ENCODE results near the genes COTL1 and KLHL36.

DNA sequence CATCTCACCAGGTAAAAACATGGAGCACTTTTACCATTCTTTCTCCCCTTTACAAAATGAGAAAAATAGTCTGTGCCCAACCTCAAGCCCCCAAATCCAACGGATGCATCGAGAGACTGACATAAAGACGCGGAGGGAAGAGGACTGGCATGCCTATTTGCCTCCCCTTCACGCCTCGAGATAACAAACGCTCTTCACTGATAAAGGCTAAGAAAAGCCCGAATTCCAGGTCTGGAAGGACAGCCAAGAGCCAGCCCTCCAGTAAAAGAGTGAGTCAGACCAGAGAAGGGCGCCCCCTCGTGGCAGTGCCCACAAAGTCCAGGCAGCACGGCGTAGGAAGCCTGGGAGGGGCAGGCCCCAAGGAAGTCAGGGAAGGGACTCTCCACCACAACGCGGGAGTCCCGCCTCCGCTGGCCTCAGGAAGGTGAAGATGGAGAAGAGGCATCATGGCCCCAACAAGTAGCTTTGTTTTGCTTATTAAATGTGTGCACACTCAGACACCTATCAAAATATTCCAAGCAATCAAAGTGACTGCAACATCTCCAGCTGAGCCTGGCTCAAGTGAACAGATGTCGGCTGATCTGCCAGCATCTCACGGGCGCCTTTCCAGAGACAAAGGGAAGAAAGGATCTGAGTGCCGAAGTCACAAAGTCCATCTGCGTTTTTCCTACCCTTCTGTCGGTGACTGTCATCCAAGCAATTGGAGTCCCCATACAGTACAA lies 20.2 kb upstream of the SLC38A8 start:
- PRO-cap = no peak

DNA sequence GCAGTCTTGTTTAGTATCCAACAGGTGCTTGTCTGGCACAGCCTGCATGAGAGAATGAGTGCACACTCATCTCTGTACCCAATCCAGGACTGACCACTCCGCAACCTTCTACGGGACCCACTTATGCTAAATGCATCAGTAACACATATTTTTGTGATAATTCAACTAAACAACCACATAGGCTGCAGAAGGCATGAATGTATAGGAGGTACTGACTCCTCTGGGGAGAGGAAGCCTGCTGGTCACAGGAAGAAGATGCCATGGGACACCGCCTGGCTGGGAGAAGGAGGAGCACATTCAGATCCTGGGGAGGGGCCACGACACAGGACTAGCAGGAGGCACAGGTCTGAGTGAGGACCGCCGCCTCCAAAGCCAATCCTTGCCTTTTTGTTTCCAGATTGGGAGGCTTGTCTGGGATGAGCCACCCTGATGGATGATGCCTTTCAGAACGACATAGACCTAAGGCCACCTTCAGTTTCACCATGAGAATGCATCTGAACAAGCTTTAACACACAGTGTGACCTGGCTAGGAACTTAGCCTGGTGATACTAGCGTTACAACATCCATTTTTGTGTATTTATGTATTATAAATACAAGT lies 34.6 kb downstream of the MBTPS1 start:
- PRO-cap = no peak

DNA sequence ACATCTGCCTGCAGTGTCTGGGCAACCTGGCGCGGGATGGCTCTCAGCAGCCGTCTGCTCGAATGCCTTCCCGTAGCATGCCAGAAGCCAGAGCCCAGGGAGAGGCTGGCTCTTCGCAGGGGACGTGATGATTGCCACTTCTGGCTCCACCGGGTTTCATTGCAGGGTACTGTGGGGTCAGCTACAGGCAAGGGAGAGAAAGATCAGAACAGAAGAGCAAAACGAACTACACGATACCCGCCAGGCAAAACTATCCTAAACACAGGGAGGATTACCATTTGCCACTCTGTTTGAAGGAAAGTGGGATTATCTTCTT lies 21.2 kb downstream of the MBTPS1 start:
- PRO-cap = no peak

DNA sequence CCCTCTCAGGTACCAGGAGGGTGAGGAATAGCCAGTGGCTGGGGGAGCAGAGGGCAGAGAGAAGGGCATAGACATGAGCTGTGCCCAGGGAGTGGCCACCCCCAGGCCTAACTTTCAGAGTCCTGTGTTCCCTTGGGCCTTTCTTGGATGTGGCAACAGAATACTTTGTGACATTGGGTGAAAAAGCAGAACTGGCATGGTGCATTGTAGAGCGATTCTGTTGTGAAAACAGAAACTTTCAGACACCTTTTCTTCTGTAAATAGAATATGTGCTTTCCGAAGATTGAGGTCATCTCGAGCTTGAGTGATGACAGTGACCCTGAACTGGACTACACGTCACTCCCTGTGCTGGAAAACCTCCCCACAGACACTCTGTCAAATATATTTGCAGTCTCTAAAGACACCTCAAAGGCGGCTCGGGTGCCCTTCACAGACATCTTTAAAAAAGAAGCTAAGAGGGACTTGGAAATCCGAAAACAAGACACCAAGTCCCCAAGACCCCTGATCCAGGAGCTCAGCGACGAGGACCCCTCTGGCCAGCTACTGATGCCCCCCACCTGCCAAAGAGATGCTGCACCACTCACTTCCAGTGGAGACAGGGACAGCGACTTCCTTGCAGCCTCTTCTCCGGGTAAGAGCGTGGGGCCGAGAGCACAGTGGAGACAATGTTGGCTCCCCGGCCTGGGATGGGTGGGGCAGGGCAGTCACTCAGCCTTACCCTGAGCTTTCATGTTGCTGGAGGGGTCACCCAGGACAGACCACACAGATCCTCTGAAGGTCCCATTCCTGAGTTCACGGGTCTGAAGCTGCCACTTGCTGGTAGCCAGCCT lies 11.0 kb downstream of the TAF1C start:
- PRO-cap = no peak

DNA sequence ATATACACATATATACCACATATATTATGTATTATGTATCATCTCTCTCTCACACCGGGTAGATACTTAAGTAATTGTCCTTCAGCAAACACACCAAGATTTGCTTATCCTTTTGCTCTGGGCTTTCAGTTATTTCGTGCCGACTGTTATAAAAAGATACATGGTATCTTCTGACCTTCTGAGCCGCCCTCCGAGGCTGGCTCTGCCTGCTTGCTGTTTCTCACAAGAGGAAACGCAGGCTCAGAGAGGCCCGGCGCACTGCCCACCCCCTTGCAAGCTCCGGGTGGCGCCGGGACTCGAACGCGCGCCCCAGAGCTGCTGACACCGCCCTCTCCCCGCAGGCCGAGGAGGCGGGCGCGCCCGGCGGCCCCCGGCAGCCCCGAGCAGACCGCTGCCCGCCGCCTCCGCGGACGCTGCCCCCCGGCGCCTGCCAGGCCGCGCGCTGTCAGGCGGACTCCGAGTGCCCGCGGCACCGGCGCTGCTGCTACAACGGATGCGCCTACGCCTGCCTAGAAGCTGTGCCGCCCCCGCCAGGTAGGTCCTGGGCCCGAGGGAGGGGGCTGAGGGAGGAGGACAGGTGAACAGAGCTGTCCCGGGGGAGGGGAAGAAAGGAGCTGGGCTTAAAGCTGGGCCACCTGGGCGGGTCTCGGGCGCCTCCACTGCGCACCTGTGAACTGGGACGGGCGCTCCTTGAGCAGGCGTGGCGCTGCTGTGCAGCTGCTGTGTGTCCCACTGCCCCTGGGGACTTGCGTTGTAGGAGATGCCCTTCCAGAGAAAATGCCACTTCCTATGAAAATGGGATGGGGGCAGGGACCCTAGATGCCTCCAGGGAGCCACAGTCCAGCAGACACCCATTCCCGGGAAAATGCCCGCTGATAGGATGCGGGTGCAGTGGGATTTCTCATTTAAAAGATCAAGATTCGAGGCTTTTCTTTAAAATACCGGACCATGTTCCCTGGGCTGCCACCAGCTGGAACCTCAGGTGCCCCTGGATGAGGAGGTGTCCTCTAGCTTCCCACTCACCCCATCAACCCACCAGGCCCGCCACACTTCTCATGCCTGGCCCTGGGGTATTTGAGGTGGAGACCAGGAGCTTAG lies 18.3 kb downstream of the WFDC1 start:
- PRO-cap = no peak

GRCh38 chr16:84443450-84443873 lies 61.0 kb downstream of the MEAK7 start:
- PRO-cap = no peak

DNA sequence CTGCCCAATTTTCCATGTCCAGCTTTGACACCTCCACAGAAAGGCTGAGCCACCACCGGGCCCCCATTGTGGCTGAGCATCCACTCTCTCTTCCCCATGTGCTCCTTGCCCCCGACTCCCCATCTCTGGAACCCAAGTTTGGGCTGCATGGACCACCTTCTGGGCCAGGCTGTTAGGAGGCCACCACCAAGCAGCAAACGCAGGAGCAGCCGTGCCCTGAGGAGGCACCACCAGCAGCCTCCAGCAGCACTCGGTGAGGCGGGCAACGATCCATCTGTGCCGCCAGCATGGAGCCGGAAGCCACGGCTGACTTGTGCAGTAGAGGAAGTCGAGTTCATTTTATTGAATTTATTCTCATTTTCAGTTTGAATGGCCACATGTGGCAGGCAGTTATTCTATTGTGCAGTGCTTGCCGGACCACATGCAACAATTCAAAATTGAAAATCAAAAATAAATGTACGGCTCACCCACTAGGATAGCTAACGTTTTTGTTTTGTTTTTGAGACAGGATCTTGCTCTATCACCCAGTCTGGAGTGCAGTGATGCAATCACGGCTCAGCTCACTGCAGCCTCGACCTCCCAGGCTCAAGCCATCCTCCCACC lies 2.9 kb upstream of the MEAK7 start:
- PRO-cap = no peak

DNA sequence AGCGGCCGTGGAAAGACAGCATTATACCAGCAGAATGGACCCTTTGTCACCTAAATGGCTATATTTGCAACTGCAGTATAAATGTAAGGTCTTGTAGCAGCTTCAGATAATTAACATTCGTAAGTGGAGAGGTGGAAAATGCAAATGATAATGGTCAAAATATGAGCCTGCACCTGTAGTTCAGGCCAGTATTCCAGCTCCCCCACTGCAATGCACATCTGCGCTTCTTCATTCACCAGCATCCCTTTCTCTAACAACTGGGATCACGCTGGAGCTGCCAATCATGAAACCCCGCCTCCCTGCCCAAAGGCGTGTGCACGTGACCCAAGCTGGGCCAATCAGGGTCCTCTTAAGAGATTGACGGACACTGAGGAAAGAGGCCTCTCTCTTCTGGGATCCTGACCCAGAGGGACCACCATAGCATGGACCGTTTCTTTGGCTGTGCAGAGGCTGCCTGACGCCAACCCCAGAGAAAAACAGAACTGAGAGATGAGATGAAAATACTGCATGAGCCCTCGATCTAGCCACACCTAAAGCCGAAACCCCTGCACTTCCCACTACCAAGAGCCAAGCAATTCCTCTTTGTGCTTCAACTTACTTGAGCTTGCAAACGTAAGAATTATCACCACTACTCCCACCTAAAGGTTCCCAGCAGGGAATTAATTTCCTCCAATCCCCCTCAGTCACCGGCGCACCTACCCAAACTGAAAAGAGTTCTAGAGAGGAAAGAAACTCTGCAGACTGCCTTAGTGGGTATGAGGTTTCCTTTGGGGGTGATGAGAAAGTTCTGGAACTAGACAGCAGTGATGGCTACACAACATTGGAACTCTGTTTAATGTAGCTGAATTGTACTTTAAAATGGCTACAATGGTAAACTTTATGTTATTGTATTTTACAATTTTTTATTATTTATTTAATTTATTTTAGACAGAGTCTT lies 31.9 kb downstream of the COTL1 start:
- PRO-cap = no peak

GRCh38 chr16:84617258-84618507 lies at the start of gene COTL1:
COTL1 (minus strand) TSS chr16:84618078.
- PRO-cap = unidirectional peak, minus-strand start at chr16:84617869; bidirectional peak, plus-strand start at chr16:84618367, minus-strand start at chr16:84618078

DNA sequence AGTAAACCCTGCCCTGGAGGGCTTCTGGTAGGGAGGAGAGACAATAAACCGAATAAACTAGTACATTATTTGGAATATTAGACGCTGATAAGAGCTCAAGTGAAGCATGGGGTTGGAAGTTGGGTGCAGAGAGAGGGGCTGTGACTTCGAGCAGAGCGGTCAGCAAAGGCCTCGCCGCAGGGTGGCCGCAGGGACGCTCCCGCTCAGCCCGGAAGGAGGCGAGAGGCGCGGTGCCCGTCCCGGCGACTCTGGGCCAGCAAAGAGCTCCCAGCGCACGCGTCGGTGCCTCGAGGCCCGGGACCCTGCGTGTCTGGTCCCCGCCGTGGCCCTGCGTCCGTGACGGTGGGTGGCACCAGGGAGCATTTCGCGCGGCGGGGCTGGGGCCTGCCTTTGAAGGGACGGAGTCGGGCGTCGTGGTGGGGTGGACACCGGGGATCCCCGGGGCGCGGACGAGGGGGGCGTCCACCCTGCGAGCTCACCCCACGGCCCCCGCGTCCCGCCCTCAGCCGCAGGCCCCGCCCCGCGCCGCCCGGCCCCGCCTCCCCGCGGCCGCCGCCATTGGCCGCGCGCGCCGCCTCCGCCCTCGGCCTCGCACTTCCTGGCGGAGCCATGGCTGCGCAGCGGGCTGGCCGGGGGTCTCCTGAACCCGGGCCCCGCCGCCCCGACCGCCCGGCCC lies at the start of gene KLHL36:
Gene KLHL36 (plus strand): TSS at position 583 of the 676 bp plus-strand sequence.
- PRO-cap = bidirectional peak, plus-strand start at position 594 of the sequence, minus-strand start at position 451 of the sequence

DNA sequence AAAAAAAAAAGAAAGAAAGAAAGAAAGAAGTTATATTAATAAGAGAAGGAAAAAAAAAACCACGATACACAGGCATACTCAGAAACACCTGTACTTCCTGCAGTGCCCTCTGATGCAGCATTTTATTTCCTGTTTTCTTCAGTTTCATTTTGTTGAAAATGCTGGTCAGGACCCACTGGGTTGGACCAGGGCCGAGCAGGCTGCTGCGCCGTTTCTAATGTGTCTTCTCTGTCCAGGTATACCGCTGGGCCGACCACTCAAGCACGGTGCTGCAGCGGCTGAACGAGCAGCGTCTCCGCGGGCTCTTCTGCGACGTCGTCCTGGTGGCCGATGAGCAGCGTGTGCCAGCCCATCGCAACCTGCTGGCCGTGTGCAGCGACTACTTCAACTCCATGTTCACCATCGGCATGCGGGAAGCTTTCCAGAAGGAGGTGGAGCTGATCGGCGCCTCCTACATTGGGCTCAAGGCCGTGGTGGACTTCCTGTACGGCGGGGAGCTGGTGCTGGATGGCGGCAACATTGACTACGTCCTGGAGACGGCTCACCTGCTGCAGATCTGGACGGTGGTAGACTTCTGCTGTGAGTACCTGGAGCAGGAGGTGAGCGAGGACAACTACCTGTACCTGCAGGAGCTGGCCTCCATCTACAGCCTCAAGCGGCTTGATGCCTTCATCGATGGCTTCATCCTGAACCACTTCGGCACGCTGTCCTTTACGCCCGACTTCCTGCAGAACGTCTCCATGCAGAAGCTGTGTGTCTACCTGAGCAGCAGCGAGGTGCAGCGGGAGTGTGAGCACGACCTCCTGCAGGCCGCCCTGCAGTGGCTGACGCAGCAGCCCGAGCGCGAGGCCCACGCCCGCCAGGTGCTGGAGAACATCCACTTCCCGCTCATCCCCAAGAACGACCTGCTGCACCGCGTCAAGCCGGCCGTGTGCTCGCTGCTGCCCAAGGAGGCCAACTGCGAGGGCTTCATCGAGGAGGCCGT lies 8.6 kb downstream of the KLHL36 start:
- PRO-cap = unidirectional peak, minus-strand start at position 384 of the sequence

DNA sequence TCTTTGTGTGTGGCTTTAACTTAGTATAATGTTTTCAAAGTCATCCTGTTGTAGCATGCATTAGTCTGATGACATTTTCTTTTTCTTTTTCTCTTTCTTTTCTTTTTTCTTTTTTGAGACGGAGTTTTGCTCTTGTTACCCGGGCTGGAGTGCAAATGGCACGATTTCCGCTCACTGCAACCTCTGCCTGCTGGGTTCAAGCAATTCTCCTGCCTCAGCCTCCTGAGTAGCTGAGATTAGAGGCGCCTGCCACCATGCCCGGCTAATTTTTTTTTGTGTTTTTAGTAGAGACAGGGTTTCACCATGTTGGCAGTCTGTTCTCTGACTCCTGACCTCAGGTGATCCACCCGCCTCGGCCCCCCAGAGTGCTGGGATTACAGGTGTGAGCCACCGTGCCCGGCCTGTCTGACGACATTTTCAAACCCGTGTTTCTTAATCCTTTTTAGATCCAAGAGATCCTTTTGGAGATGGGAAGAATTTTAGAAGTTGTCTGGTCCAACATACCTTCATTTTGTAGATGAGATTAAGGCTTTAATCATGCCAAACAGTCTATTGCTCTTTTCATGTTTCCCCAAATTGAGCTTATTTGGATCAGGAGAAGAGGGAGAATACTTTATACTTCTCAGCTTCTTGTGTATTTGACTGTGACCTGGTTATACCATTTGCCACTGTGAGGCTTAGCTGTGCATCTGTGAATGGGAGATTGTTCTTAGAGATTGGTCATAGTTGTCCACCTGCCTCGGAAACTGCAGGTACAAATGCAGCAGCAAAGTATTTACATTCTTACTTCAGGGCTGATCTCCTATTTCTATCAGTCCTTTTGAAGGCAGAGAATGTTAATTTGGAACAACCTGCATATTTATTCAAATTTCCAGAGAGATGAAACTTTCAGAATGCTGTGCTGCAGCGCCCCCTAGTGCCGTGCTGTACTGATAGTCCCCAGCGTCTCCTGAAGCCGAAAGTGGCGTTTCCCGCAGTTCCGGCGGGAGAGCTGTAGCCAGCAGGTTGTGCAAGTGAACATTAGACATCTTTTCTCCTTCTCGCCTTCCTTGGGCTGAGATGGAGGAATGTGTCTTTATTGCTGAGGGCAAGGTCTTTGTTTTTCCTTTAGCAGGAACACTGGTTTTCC lies 25.9 kb downstream of the USP10 start:
- PRO-cap = unidirectional peak, plus-strand start at position 976 of the sequence

DNA sequence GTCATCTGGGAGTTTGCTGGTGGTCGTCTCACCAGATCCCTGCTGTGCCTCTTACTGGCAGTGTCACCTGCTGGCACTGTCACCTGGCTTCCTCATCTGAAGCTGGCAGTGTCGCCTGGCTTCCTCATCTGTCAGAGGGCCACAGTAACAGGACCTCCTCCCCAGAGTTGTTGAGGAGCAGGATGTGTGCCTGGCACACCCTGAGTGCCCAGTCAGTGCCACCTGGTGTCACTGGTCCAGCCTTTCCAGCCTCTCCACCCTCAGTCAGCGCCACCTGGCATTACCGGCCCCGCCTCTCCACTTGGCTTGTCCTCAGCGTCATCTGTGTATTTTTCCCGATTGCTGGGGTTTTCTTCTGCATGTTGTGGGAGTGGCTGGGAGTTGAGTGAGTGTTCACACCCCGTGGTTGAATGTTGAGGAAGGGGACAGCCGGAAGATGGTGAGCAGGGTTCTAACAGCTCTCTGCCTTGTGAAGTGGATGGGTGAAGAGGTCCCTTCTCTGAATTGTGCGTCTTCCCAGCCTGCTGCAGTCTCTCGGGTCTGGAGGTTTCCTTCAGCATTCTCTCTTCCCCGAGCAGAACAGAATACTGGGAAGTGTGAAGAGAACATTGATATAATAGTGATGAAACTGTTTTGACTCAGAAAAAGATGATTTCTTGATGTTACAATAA lies 38.0 kb downstream of the USP10 start:
- PRO-cap = no peak

GRCh38 chr16:84835622-84836957 lies 16.3 kb downstream of the CRISPLD2 start:
- PRO-cap = bidirectional peak, plus-strand start at chr16:84836660, minus-strand start at chr16:84836480

DNA sequence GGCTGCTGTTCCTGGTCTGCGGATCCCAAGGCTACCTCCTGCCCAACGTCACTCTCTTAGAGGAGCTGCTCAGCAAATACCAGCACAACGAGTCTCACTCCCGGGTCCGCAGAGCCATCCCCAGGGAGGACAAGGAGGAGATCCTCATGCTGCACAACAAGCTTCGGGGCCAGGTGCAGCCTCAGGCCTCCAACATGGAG lies 18.6 kb downstream of the CRISPLD2 start:
- PRO-cap = no peak

GRCh38 chr16:84843067-84843703 lies 23.4 kb downstream of the CRISPLD2 start:
- PRO-cap = no peak

- PRO-cap = no peak
These were observed 27.0 kb downstream of the CRISPLD2 start for GRCh38 chr16:84846626-84847312.

DNA sequence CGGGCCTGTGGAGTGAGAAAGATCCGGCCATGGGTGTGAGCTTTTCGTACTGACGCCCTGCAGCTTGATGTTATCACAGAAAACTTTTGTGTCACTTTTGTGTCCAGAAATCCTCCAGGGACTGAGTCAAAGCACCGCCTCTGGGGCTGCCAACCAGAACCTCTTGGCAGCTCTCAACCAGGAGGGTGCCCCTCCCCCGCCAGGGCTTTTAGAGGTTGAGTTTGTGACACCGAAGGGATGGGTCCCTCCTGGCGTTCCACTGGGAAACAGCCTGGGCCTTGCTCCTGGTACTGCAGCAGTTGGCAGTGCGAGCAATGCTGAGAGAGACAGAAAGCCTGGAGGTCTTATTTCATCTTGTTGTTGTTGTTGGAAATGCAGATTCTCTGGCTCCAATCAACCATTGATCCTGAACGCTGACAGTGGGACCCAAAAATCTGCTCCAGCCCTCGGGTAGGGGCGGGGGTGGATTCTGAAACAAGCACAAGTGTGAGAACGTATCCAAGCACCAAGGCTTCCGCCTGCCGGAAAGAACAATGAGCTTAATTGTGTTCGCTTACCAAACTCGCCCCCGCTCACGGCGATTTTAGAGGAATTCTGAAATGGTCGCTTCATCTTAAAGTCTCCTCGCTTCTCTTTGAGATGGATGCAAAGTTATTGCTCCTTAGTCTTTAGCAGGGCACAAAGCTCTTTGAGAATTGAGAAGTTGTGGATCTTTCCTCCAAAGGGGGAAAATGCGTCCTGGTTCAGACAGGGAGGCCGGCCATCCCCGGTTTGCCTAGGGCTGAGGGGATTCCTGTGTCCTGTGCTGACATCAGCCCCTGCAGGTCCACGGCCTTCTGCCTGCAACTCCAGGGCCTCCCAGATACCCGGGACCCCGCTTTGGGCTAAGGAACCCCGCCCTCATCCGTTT lies 65.2 kb downstream of the CRISPLD2 start:
- PRO-cap = no peak

DNA sequence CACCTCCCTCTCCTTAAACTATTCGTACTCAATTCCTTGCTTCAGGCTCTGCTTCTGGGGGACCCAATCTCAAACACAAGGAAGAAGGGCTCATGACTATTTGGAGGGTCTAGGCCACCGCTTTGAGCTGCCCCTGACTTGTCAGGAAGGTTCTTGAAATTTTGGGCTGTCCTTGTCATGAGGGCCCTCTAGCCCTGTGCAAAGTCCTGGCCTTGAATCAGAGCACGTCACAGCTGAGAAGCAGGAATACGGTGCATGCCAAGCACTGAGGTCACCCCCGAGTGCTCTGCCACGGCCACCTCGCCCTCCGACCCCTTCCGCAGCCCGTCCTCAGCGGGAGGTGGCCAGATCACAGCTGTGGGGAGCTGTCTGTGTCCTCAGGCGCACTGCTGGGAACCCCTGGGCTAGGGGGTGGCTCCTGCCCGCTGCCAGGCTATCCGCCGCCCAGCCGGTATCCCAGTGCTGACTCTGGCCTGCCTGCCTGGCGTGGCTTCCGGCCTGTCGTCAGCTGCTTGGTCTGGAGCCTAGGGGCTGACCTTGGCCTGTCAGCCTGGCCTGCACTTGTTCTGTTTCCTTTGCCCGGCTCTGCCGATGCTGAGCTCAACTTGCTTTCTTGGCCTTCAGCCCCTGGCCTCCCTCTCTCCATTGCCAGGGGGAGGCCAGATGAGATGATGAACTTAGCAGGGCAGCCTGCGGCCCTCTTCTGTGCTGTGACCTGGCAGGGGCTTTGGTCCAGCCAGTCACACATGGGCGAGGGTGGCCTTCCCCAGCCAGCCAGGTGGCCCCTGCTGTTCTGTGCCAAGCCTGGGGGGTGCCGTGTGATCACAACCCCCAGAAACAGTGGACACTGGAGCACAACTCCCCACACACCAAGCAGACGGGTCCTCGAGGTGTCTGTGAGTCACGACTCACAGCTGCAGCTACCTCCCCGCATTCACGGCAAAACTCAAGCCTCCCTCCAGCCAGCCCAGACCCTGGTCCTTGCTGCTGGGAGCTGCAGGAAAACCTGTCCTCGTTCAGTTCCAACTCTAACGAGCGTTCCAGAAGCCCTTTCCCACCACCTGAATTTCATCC lies 77.4 kb downstream of the ZDHHC7 start:
- PRO-cap = no peak

DNA sequence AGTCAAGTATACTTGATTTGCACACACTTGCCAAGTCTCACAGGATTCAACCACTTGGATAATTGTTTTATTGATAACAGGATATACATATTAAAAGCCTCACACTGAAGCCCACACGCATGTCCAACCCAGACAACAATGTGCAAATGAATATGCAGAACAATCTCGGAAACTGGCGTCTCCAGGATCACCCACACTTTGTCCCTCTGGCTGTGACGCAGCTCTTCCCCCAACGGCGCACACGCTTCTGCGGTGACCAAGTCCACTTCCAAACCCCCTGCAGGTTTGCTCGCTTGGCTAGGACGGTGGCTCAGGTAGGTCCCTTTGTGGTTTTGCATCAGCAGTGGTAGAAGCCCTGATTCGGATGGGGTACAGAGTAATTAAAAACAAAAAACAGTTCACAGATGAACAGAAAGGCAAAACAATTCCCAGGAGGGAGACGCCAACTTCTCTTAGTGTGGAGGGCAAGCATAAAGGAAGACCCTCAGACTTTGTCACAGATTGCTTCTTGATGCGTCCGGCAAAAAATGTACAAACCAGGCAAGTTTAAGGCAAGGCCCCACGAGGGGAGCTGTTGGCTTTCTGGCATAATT lies 36.7 kb downstream of the ZDHHC7 start:
- PRO-cap = no peak